Prostate gland (tissue), 2 donors: ENCODE measurements around the genes CSRP2, MYF5, ACSS3 and TMTC2.

- PRO-cap: bidirectional peak, plus-strand start at chr12:76879183, minus-strand start at chr12:76879017
- RAMPAGE, long total RNA, 2 experiments: start-site peak on the minus strand in 1 of 2 experiments, at chr12:76879019-76879023 at its widest, 784 reads per replicate
Measured at GRCh38 chr12:76878689-76879974, at the start of gene CSRP2. Gene CSRP2, minus strand, starts transcription at chr12:76879019.

- PRO-cap: no peak
- RAMPAGE, long total RNA, 2 experiments: no peak in any of the 2 experiments
Measured at GRCh38 chr12:76915895-76916179, 37.0 kb upstream of the CSRP2 start.

GRCh38 chr12:77064758-77065411, 484 bp downstream of the E2F7 start:
- PRO-cap: no peak
- RAMPAGE, long total RNA, 2 experiments: no peak in any of the 2 experiments

DNA sequence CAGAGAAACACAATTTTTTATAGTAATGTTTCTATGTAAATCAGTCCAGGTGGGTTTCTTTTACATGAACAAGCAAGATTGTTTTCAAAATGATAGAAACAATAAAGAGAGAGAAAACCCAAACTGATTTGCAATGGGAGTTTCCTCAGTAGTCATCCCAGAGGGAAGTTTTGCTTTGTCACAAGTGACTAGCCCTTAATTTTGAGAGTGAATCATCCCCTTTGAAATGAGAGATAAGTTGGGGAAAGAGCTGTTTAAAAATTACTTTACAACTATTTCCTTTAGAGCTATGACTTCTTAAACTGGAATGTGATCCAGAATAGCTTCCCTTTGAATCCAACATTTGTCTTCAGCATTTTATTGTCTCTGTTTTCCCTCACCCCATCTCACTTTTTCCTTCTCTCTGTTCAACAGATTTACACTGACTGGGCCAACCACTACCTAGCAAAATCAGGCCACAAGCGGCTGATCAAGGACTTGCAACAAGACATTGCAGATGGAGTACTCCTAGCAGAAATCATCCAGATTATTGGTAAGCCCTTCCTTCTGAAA, 109.3 kb downstream of the NAV3 start:
- PRO-cap: no peak
- RAMPAGE, long total RNA, 2 experiments: no peak in any of the 2 experiments

GRCh38 chr12:78006590-78007305, 176.1 kb downstream of the NAV3 start:
- PRO-cap: no peak
- RAMPAGE, long total RNA, 2 experiments: no peak in any of the 2 experiments

DNA sequence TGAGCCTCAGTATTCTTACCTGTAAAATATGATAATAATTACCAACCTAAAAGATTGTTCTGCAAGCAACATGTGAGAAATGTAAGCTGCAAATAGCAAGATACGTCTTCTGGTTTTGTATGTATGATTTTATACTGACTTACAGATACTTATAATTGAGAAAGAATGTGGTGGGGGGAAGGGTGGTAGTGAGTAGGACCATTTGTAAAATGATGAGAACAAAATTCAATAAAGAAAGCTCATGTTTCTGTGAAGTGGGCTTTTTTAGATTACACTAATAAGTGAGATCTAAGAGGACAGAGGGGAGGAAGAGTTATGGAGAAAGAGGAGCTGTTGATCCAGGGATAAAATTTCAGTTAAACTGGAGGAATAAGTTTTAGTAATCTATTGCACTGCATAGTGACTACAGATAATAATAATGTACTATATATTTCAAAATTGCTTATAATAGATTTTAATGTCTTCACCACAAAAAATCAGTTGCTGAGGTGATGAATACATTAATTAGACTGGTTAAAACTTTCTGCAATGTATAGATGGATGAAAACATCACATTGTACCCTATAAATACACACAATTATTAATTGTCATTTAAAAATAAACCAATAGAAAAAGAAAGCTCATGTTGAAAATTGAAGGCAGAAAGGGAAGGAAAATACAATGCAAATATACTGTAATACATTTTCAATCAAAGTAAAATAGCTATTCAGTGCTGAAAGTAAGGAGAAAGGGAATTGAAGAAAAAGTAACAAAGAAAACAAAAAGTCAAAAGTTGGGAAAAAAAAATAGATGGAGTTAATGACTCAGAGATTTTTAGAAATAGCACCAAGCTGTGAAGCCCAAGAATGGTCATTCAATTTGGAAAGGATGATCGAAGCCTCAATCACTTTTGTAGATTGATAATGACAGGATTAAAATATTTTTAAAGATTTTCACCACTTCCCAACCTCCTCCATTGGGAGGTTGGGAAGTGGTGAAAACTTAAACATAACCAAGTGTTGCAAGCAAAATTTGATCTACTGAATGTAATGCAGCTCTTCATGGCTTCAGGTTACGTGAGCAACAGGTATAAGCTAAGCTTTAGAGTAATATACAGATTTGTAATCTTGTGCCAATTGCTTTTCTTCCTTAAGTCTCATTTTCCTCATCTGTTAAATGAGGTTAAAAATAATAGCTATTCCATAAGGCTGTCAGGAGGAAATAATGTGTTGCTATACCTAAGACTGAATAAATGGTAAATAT, 65.6 kb downstream of the SYT1 start:
- PRO-cap: no peak
- RAMPAGE, long total RNA, 2 experiments: no peak in any of the 2 experiments

DNA sequence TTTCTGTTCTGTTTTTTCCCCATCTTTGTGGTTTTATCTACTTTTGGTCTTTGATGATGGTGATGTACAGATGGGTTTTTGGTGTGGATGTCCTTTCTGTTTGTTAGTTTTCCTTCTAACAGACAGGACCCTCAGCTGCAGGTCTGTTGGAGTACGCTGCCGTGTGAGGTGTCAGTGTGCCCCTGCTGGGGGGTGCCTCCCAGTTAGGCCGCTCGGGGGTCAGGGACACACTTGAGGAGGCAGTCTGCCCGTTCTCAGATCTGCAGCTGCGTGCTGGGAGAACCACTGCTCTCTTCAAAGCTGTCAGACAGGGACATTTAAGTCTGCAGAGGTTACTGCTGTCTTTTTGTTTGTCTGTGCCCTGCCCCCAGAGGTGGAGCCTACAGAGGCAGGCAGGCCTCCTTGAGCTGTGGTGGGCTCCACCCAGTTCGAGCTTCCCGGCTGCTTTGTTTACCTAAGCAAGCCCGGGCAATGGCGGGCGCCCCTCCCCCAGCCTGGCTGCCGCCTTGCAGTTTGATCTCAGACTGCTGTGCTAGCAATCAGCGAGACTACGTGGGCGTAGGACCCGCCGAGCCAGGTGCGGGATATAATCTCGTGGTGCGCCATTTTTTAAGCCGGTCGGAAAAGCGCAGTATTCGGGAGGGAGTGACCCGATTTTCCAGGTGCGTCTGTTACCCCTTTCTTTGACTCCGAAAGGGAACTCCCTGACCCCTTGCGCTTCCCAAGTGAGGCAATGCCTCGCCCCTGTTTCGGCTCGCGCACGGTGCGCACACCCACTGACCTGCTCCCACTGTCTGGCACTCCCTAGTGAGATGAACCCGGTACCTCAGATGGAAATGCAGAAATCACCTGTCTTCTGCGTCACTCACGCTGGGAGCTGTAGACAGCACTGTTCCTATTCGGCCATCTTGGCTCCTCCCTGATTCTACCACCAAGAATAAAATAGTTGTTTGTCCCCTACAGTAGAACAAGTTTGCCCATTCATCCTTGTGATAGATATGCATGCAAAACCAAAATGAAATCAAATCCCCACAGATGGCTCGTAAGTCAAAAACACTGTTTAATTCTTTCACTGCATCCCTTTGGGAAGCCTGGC, 180.5 kb downstream of the SYT1 start:
- PRO-cap: no peak
- RAMPAGE, long total RNA, 2 experiments: no peak in any of the 2 experiments

DNA sequence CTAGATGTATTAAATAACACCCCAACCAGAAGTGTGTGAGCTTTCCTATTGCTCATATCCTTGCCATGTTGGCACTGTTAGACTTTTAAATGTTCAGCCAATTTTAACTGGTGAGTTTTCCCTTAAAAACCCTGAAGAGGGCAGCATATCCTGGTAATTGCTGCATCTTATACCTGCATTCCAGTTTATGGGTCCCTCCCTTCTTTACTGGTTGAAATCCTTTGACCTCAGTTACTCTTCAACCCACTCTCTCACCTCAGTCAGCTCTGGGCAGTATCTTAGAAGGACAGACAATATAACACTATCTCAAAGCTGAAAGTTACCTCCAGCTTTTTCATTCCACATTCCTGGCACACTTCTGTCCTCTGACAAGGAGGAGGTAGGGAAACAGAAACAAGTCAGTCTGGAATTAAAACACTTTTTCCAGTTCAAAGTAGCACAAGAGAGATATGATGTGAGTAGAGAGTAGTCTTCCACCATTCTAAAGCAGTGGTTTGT, 270.5 kb downstream of the PAWR start:
- PRO-cap: no peak
- RAMPAGE, long total RNA, 2 experiments: no peak in any of the 2 experiments

DNA sequence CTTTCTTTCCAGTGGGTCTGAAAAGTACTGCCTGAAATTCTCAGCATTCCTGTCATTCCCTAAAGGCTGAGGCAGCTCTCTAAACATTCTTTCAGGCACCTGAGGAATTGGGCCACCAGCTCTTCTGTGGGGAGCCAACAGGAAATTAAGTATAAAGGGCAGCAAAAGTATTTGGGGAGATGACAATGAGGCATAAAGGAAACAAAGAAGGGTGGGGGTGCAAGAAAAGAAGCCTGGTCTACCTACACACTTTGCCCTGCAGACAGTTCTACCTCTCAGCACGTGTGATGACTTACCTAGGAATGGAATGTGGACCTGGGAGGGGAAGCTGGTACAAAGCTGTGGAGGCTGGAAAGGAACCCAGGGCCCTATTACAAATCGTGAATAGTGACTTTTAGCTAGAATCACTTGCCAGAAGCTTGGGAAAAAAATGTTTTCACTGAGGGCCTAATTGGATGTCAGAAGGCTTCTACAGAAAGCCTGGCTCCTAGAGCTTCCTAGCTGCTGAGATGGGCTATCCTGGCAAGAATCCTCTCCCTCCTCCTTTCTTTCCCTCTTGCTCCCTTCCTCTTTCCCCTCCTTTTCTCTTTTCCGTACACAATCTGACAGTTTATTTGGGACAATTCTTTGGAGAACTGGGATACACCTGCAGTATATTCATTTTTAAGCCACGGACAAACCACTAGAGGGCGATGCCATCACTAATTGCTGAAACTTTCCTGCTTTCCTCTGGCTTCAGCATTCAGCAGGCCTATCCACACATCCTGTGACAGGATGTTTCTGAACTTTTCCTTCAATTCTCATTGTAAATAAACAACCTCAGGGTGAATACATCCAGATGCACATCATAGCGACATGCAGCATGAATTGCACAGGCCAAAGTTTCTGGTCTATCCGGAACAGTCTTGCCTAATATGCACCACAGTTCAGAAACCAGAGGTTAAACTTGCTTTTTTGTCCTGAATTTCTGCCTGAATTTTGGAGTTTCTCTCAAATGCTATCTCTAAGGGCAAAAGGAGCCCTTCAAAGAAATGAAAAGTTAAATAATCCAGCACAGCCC, 143.1 kb downstream of the PAWR start:
- PRO-cap: no peak
- RAMPAGE, long total RNA, 2 experiments: no peak in any of the 2 experiments

DNA sequence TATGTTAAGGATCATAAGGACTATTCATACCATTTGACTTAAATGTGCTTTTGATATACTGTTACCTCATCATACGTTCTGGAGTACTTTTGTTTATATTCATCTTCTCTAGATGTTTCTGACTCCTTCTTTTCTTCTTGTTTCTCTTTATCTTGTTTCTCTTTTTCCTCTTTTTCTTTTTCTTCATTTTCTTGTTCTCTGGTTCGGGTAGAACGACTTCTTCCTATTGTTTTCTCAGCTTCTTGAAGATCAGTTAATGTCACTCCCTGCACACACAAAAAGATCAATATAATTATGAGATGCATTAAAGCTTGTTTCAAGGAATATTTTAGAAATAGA, 106.3 kb upstream of the PAWR start:
- PRO-cap: no peak
- RAMPAGE, long total RNA, 2 experiments: no peak in any of the 2 experiments

DNA sequence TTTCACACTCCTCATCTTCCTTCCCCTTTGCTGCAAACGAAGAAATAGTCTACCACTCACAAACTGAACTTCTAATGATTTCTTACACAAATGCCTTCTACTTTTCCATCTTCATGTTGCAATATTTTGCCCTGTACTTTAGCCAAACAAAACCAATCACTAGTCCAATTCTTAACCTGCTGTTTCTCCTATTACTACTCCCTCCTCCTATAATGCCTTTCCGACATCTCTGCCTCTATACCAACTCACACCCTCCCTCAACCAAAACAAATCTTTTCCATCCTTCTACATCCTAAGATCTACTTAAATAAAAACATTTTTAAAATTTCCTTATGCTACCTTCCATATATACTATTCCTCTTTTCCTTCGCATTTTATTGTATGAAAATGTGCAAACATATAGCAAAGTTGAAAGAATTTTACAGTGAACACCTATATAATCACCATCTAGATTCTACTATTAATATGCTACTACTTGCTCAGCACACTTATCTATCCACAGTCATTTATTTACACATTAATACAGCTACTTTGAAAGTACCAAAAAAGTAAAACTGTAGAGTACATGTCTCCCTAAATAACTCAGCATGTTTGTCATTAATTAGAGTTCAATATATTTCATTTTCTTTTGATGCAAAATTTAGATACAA, 36.2 kb downstream of the PPP1R12A start:
- PRO-cap: no peak
- RAMPAGE, long total RNA, 2 experiments: no peak in any of the 2 experiments

- PRO-cap: no peak
- RAMPAGE, long total RNA, 2 experiments: no peak in any of the 2 experiments
Measured at GRCh38 chr12:79918335-79918838, 16.5 kb downstream of the PPP1R12A start.

- PRO-cap: unidirectional peak, minus-strand start at chr12:79998662
- RAMPAGE, long total RNA, 2 experiments: no peak in any of the 2 experiments
Measured at GRCh38 chr12:79998540-79998743, 63.5 kb upstream of the PPP1R12A start.

GRCh38 chr12:80710400-80710954, 3.0 kb downstream of the MYF6 start:
- PRO-cap: no peak
- RAMPAGE, long total RNA, 2 experiments: no peak in any of the 2 experiments

- PRO-cap: no peak
- RAMPAGE, long total RNA, 2 experiments: no peak in any of the 2 experiments
Measured at GRCh38 chr12:80716536-80717211, at the start of gene MYF5. Gene MYF5, plus strand, starts transcription at chr12:80716912.

DNA sequence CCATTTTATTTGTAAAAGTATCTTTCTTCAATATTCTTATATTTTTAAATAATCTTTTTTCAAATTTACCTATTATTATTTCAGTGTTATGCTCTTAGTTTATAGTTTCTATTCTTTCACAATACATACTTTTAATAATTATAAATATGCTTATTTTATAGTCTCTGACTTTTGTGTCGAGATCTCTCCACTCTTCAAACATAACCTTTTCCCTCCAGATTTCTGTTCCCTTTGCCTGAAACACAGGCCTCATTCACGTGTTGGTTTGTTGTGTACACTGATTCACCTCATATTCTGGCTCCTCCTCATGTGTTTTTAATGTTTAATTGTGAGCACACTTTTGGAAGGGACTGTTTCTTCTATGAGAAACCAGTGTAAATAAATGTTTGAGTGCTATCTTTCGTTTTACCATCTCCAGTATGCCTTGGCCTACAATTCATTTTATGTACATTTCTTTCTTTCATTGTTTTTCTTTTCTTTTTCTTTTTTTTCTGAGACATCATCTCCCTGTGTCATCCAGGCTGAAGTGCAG, 20.1 kb downstream of the LIN7A start:
- PRO-cap: no peak
- RAMPAGE, long total RNA, 2 experiments: no peak in any of the 2 experiments

DNA sequence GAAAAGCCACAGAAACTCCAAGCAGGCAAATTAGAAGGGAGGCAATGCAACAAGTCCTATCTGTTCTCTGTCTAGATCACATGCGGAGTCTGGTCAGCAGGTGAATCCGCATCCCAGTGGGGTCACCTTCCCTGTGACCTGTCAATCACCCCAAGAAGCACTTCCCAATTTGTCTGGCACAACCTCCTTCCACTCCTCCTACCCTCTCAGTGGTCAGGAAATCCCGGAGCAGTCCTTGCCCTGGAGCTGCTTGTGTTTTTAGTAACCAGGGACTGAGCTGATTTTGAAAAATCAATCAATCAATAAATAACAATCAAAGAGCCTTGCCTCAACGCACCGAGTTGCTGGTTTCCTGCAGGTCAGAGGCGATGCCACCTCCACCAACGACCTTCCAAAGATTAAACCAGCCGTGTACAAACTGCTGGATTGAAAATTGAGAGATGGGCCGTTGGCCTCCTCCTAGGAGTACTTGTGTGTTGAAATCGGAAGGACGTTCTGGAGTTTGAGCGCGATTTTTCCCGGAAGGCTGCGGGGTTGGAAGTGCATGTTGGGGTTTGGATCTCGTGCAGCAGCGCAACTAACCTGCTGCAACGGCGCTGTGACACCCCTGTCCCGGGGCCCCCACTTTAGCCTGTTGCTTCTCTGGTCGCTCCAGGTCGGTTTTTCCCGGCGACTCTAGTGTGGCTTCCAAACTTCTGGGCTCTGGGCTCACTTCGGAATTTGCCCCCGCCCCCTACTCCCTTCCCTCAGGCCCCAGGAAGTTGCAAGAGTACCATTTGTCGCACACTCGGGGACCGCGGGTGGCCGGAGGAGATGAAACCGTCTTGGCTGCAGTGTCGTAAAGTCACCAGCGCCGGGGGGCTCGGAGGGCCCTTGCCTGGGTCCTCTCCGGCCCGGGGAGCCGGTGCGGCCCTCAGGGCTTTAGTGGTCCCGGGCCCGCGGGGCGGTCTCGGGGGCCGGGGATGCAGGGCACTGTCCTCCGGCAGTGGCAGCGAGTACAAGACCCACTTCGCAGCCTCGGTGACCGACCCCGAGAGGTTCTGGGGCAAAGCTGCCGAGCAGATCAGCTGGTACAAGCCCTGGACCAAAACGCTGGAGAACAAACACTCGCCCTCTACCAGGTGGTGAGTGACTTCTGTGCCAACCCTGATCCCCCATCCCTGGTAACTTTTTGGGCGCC, at the start of gene ACSS3:
Gene ACSS3, plus strand, starts transcription at position 772 of the 1,180 bp plus-strand sequence.
- PRO-cap: bidirectional peak, plus-strand start at position 786 of the sequence, minus-strand start at position 668 of the sequence
- RAMPAGE, long total RNA, 2 experiments: start-site peak on the plus strand in 1 of 2 experiments, centred at position 776 of the sequence, 117 reads per replicate

DNA sequence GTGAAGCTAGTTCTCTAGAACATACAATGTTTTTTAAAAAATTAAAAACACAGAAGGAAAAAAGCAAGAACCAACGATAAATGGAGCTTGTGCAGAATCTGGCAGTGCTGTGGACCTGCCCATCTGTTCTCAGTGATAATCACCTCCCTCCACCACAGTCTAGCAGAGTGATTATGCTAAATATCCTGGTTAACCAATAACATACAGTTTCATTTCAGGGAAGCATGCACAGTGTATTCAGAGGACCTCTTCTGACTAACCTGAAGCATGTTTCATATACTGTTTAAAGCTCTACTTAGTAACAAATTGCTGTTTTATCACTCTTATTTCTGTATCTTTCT, 160.9 kb downstream of the PPFIA2 start:
- PRO-cap: no peak
- RAMPAGE, long total RNA, 2 experiments: no peak in any of the 2 experiments

GRCh38 chr12:81800877-81801340, 41.8 kb upstream of the PPFIA2 start:
- PRO-cap: no peak
- RAMPAGE, long total RNA, 2 experiments: no peak in any of the 2 experiments

DNA sequence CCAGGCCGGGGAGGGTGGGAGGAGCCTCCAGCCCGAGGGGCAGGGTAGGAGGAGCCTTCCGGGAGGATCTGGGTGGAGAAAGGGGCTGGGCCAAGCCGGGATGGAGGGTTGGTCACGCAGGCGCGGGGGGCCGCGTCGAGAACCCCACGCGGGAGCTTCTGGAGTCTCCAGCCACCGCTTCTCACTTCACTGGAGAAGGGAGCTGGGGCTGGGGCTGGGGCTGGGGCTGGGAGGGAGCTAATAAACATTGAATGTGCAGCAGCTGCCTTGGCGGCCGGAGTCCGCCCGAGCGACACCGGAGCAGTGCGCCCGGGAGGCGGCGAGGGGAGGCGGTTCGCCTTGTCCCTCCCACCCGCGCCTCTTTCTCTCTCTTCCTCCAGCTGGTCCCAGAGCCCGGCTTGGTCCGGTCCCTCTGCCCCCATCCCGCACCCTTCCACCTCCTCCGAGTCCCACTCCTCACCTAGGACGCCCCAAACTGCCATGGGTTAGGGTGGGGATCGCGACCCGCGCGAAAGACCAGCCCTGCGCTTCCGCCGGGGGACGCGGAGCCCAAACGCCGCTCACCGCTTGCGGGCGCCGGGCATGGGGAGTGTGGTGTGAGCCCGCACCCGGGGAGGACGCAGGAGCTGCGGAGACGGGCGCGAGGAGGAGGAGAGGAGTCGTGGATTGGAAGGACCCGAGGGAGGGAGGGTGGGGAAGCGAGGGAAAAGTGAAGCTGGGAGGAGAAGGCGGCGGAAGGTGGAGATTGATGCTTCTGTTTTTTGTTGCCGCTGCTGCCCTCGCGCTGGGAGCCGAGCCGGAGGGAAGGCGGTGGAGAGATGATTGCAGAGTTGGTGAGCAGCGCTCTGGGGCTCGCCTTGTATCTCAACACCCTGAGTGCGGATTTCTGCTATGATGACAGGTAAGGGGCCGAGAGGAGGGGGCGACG, at the start of gene TMTC2:
Gene TMTC2, plus strand, starts transcription at position 138 of the 928 bp plus-strand sequence.
- PRO-cap: bidirectional peak, plus-strand start at position 93 of the sequence, minus-strand start outside the sequence; unidirectional peak, plus-strand start at position 389 of the sequence; bidirectional peak, plus-strand start outside the sequence, minus-strand start at position 866 of the sequence
- RAMPAGE, long total RNA, 2 experiments: start-site peak on the plus strand in 2 of 2 experiments, centred at positions 220 to 356 of the sequence, 41 to 70 reads per replicate